Hematopoietic multipotent progenitor cell (in vitro differentiated cells): ENCODE measurements around the gene NPIPA8.

DNA sequence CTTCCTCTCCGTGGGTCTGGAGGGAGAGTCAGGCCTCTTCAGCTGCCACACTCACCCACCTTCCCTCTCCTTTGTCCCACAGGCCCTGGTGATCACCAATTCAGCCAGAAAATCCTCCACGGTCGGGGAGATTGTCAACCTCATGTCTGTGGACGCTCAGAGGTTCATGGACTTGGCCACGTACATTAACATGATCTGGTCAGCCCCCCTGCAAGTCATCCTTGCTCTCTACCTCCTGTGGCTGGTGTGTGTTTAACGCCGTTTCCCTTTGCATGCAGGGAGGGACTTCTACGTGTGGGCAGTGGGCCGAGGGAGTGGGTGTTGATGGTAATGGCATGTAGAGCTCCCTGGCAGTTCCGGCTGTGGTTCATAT lies 98.6 kb downstream of the ABCC1 start:
- CAGE, long polyA plus RNA, result no peak

DNA sequence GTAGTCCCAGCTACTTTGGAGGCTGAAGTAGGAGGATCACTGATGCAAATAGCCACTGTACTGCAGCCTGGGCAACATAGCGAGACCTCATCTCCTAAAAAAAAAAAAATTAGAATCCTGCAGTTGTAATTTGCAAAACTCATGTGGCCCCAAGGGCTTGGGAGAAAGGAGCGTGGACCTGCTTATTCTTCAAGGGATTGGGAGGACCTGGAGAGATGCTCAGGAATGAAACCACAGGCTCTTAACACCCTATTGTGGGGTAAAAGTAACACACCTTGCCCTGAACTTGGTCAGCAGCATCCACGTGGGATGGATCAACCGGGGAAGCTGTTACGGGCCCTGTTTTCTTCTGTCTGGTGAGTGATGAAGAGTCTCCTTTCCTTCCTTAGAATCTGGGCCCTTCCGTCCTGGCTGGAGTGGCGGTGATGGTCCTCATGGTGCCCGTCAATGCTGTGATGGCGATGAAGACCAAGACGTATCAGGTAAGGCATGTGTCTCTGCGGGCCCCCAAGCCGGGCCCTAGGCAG lies 103.0 kb downstream of the ABCC1 start:
- CAGE, long polyA plus RNA, result no peak

GRCh38 chr16:16071686-16072204 lies 122.3 kb downstream of the ABCC1 start:
- CAGE, long polyA plus RNA, result no peak

- CAGE, long polyA plus RNA, result no peak
These were observed 125.1 kb downstream of the ABCC1 start for GRCh38 chr16:16074612-16074857.

GRCh38 chr16:16142989-16143381 lies 80.3 kb downstream of the ABCC6 start:
- CAGE, long polyA plus RNA, result no peak

GRCh38 chr16:17026810-17027204 lies 444.0 kb downstream of the XYLT1 start:
- CAGE, long polyA plus RNA, result no peak

DNA sequence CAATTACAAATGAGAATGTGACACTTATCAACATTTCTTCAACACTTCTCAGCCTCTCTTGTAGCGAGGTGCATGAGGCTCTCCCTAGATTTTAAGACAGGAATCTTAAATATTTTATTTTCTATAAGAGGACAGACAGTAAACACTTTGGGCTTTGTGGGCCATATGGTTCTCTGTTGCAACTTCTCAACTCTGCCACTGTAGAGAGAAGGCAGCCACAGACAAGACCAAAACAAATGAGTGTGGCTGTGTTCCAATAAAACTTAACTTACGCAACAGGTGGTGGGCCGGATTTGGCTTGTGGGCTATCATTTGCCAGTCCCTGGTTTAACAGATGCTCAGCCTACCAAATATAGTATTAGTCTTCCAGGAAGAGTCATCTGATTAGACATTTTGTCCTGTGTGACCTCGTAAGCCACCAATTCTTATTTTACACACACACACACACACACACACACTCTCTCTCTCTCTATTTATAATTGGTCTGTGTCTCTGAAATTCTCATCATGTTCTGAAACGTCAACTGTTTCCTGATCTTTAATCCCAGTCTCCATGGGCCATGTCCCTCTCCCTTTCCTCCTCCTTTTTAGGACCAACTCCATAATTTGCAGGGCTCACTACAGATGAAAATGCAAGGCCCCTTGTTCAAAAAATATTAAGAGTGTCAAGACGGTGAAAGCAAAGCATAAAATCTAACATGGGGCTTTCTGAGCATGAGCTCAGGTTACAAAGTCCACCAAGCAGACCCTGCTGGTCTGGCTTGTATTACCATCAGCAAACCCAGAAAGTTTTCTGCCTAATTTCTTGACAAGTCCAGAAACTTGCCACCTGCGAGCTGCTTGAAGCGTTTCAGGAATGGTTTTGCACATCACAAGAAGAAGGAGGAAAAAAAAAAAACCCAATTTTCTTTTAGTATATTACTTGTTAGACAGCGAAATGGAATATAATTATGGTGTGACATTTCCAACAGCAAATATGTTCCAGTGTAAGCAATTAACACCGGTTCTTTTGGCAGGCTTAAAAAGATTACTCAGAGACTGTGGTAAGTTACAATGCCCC lies 245.7 kb downstream of the XYLT1 start:
- CAGE, long polyA plus RNA, result no peak

- CAGE, long polyA plus RNA, result no peak
These were observed 141.9 kb downstream of the XYLT1 start for GRCh38 chr16:17328790-17329329.

DNA sequence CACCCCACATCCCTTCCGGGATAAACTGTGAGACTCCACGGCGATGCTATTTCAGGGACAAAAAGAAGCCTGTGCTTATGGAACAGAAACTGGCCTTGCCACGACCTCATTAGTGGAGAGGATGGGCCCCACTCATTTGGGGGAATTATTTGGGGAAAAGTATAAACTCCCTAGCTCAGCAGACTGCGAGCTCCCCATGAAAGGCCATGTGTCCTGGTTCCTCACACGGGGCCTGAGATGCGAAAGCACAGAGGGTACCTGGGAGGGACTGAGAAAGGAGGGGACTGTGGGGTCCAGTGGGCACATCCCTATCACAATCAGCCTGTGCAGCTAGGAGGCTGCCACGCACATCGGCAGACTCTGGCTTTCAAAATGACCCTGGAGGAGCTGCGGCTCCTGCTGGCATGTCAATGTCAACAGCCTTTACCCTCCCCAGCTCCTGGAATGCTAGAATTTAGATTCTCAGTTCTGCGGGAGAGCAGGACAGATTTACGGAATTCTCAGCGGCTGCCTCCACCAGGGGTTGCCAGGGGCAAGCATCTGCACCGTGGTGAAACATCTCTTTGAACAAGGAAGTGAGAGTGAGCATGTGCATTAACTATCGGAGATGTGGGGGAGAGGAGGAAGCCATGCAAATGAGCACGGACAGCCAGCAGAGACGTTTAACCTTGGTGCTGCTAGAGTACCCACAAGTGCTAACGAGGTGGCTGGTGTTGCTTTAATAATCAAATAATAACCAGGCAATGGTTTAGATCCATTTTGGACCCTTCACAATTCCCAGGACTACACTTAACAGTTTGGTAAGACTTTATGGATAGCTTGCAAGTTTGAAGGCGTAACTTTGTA lies 54.3 kb downstream of the XYLT1 start:
- CAGE, long polyA plus RNA, result no peak

DNA sequence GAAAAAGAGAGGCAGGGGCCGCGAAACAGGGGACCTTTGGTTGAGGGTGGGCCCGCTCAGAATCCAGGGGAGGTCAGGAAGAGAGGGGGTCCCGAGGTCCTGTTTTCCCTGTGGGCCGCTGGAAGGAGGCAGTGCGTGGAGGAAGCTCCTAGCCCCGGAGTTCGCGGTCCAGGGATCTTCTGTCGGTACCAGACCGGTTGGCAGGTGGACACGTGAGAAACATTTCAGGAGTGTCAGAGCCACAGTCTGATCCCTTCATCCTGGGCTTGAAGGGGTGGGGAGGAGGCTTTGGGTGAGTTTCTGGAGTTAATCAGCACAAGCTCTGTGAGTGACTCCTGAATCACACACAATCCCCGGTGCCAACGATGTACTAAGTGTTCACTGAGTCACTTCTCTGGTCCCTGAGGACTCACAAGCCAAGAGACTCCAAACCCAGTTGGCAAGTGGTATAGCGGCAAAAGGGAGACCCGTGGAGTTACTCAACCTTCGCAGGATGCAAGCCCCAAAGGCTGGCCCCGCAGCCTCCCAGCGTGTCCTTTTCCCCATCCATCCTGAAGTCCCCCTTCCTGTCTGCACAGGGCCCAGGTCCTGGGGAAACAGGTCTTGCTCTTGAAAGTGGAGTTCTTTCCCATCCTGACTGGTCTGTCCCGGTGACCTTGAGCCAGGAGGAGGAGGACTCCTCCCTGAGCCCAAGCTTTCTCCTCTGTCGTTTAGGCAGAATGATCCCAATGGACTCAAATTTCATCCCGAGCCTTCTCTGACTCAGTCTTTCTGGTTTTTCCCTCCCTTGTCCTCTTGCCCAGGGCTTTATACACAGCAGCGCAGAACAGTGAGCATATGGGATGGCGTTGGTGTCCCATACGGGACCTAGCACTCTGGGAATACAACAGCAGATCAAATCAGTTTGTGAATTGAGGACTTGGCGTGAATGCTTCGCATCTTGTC lies 650 bp upstream of the XYLT1 start:
- CAGE, long polyA plus RNA, result no peak

DNA sequence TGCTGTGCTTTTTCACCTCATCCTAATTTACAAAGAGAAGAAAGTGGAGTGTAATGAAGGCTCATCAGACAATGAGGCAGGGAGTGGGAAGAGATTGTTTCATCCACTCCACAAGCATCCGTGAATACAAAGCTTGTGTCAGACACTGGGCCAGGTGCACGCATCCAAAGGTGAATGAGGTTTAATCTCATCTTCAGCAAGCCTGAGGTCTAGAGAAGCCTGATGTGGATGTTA lies 1.2 kb upstream of the XYLT1 start:
- CAGE, long polyA plus RNA, result no peak

DNA sequence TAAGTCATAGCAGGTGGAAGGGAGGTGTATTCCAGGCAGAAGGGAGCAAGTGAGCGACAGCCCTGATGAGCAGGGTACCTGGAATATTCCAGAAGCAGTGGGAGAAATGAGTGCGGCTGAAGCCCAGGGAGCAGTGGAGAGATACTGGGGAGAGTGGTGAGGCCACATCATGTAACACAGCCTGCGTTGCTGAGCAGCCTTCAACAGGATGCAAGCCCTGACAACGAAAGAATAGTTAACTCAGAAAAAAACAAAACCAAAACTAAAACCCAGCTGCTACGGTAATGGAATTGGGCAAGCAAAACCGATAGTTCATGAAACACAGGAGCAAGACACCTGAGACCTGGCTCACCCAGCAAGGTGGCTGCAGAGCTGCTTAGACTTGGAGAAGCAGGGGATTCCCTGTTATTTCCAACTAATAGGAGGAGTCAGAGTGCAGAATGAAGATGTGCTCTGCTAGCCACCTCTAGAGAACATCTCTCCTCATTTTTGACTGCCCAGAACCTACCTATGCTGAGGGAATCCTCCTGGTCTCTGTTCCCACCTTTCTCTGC lies 59.2 kb upstream of the XYLT1 start:
- CAGE, long polyA plus RNA, result no peak

DNA sequence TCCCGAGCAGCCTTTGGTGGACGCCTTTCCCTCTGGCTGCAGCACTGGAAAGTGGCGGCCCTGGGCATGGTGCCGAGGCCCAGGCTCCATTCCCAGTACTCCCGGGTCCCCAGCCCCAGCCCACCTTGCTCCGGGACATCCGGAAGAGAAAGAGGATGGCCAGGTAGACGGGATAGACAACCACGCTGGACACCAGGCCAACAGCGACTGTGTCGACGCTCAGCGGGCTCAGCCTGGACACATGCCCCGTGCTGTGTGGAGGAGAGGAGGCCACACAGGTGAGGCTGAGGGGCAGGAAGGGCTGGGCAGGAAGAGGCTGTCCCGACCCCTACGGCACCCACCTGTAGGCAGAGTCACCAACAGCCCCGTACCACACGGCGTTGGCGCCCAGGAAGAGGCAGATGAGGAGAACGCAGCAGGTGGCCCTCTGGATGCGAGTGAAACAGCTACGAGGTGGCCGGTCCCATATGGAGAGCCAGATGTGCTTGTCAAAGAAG lies at the start of gene NPIPA8:
Gene NPIPA8, minus strand, starts transcription at position 227 of the 497 bp plus-strand sequence.
- CAGE, long polyA plus RNA, result no peak

GRCh38 chr16:18527505-18528156 lies 34.3 kb downstream of the NOMO2 start:
- CAGE, long polyA plus RNA, result no peak

DNA sequence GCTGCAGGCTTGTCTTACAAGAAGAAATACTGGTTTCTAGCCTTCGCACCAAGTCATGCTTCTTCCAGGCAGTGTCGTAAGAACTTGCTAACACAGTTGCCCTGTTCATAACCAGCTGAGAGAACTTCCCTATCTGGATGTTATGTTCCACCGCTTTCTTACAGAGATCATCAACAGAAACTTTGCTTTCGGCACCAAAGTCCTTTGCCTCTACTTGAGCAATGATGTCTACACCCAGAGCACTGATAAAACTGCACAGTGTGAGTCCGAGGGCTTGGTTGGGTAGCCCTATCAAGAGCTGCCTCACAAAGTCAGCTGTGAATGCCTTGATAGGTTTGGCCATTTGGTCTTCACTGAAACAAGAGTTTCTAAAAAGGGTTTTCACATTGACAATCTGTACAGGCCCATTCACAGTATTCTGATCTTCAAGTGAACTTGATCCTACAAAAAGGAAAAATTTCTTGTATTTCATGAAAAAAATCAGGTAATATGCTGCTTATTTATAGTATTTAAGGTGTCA lies 28.0 kb upstream of the ARL6IP1 start:
- CAGE, long polyA plus RNA, result no peak

DNA sequence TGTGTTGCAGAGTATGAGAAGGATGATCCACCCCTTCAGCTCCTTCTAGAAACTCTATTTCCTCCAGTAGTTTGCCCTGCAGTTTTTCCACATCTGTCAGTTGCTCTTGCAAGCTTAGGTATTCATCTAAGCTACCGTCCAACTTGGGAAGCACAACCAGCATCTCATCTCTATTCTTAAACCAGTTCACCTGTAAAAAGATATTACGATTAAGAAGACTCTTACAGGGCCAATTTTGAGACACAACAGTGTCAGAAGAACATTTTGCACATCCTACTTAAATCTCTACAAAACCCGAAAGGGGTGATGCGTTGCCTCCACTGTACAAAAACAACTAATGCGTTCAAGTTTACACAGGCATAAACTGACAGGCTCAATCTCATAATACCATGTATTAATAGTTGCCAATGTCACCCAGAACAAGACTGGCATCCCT lies 35.9 kb upstream of the ARL6IP1 start:
- CAGE, long polyA plus RNA, result no peak

- CAGE, long polyA plus RNA, result no peak
These were observed 48.7 kb upstream of the ARL6IP1 start for GRCh38 chr16:18849766-18850690.

- CAGE, long polyA plus RNA, result no peak
These were observed 29.5 kb downstream of the SMG1 start for GRCh38 chr16:18896712-18897106.

DNA sequence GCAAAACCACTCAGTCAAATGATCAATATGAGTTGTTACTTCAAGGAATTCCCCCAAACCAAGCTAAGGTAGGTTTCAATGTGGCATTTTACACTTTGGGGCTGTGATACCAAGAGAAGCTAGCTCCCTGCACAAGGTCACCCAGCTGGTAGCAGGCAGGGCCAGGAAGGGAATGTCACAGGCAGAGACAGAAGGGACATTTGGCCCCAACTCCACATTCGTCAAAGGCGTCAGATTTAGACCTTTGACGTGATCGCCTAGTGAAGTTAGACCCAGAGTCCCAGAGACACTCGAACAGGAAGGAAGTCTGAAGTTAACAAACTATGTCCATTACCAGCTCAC lies 5.5 kb upstream of the SMG1 start:
- CAGE, long polyA plus RNA, result no peak

DNA sequence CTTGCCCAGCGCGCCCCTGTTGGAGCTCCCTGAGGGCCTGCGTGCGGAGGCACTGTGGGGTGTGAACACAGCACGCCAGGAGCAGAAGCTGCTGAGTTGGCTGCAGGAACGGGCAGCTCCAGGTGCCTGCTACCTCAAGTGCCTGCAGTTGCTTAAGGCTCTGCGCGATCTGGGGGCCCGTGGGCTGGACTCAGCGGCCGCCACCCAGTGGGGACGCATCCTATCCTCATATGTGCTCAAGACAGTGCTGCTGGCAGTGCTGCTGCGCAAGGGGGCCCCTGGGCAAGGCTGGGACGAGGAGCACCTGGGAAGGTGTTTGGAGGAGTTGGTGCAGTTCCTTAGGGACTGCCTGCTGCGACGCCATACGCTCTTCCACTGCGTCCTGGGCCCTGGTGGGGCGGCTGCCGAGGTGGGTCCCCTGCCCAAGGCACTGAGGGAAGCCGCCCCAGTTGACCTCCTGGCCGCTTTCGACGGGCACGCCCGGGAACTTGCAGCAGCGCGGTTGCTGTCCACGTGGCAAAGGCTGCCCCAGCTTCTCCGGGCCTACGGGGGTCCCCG lies 1.8 kb downstream of the ITPRIPL2 start:
- CAGE, long polyA plus RNA, result no peak